Colic lymph node (tissue), 1 donor: ENCODE data around the genes TIFAB, KIF20A, GFRA3 and SIL1.

DNA sequence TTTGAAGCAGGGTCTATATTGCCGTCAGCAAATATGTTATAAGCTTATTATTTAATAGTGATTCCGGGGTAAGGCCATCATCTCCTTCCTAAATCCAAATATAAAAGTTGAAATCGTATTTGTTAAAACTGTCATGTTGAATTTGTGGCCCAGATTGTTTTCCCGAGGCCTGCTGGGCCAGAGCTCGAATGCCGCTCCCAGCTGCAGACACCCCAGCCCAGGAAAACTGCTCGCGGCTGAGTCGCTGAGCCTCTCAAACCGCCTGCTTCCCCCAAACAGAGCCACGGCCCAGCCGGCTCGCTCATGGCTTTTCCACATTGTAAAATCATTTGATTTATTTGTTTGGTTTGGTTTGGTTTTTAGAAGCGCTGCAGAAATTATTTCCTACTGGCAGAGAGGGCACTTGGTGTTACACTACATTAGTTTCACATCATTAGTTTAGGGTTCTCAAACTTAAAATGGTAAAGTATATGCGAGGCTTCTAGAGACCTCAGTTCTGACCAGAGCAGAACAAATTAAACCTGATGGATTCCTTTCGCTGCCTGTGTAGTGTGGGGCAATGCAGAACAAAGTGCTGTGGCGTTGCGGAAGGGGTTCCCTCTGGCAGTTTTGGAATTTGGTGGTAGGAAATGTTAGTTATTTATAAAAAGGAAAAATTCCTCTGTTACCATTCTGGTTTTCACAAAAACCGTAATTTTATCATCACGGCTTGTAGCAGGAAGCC, 156.5 kb upstream of the PITX1 start:
- PRO-cap = no peak

DNA sequence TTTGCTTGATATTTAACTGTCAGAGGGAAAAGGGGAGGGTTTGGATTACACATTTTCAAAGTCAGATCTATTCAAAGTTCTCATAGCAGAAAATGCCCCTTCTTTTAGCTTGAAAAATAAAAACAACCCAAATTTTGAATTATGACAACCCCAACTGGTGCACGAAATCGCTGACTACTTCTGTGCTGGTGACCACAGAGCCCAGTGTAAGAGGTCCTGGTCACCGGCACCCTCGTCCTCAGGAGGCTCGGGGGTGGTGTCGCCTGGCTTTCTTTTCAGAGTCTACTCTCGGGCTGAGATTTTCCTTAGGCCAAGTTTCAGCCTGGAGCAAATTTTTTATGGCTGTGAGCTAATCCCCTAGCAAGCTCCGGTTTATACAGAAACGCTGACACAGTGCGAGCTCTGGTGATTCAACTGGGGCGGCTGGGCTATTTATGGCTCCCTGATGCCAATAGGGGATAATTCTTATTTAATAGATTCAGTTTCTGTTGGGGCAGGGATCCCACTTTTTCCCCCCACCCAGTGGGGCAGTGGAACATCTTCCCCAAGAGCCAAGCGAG, 129.3 kb downstream of the MACROH2A1 start:
- PRO-cap = no peak

GRCh38 chr5:135387411-135387916, 11.6 kb downstream of the MACROH2A1 start:
- PRO-cap = no peak

- PRO-cap = no peak
These were observed at the start of gene TIFAB for GRCh38 chr5:135452076-135452469. Gene TIFAB, minus strand, starts transcription at chr5:135452351.

DNA sequence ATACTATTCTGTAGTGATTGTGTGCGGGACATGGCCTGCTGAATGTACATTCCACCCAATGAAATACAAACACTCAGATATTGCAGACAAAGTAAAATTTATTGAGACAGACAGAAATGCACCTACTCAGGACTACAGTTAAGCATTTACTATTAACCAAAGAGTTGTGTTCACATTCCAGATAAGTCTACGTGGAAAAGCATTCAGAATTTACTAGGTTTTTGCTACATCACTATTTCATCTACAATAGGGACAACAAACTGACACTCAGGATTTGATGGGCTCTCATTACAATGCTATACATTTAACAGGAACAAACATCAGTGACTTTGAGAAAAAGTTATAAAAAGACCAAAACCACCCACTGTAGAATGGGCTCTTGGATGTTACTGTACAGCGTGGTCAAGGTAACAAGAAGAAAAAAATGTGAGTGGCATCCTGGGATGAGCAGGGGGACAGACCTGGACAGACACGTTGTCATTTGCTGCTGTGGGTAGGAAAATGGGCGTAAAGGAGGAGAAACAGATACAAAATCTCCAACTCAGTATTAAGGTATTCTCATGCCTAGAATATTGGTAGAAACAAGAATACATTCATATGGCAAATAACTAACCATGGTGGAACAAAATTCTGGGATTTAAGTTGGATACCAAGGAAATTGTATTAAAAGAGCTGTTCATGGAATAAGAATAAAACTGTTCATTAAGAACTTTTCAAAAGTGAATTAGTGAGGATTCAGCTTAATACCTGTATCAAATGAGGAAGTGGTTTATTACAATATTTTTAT, 523.7 kb downstream of the SPOCK1 start:
- PRO-cap = no peak

DNA sequence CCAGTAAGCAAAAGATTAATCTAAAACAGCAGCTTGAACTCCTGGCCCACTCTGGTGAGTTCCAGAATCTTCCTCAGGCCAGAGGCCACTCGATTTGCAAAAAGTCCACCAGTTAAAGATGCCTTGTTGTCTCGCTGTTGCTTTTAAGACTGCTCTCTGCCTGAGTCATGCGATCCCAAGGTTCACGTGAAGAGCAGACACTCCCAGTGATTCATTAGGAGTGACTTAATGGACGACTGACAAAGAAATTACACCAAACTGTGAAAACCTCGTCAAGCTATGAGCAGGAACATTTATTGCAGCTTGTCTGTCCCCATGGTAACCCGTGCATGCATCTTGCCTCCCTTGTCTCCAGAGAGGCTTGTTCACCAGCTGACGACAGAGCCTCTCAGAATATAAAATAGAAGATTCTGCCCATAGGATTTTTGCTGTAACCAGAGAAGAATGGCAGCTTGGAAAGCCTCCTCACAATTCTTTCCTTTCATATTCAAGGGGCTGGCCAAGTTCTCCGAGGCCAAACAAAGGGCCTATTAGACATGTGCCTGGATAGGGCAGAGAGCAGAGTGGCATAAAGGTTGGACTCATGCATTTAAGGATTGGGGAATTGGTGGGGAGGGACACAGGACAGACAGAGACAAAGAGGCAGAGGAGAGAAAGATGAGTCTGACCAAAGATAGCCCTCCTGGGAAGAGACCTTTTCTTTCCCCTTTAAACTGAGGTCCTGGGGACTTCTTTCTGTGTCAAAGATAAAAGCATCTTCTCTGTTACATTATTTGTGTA, 352.6 kb downstream of the SPOCK1 start:
- PRO-cap = no peak

GRCh38 chr5:137391525-137392410, 107.4 kb downstream of the SPOCK1 start:
- PRO-cap = no peak

DNA sequence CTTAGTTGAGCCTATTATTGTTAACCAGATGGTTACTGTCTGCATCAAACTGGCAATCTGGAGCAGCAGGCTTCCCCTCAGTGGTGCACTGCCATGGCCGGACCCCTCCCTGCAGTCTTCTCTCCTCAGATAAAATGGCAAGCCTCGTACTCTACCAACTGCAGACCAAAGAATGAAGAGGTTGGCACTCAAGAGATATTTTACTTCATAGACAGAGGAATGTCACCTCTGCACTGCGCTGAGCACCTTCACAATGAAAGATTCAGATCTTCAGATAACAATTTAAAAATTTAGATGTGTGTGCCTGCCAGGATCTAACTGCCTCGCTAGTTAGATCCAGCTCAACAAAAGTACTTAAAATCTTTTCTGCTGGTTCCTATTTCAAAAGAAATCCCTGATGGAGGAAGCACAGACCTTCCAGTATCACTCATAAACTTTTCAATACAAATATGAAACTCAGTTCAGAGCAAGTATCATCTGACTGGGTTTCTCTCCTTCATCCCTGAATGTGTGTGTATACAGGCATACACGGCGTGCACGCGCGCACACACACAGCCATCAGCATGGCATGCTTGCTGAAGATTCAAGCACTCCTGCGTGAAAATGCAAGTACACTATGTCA, 1.2 kb downstream of the KLHL3 start:
- PRO-cap = no peak

DNA sequence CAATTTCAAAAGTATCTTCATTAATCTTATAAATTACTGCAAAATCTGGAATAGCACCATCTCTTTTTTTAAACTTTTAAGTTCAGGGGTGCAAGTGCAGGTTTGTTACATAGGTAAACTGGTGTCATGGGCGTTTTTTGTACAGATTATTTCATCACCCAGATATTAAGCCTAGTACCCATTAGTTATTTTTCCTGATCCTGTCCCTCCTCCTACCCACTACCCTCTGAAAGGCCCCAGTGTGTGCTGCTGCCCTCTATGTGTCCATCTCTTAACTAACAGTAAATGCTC, 46.4 kb upstream of the HNRNPA0 start:
- PRO-cap = no peak

DNA sequence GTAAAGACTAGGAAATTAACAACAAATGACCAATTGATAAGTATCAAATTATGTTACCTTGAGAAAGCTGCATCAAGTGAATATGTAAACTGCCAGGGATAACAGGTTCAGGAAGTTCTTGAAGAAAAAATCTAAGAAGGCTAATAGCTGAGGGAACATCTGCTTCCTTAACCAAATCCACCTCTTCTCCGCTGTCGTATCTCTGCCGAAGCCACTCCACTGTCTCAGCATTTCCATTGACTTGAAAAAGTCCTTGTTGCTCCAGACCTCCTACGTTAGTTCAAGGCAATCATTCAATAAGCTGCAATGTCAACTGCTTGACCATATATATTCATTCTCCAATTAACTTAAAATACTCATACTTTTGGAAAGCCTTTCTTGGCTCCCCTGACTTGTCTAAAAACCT, 14.6 kb downstream of the FAM13B start:
- PRO-cap = no peak

- PRO-cap = bidirectional peak, plus-strand start at chr5:138179169, minus-strand start at chr5:138178955
These were observed at the start of gene KIF20A for GRCh38 chr5:138178874-138179626. Gene KIF20A, plus strand, starts transcription at chr5:138179112.

GRCh38 chr5:138179627-138179909, 656 bp downstream of the KIF20A start:
- PRO-cap = no peak

DNA sequence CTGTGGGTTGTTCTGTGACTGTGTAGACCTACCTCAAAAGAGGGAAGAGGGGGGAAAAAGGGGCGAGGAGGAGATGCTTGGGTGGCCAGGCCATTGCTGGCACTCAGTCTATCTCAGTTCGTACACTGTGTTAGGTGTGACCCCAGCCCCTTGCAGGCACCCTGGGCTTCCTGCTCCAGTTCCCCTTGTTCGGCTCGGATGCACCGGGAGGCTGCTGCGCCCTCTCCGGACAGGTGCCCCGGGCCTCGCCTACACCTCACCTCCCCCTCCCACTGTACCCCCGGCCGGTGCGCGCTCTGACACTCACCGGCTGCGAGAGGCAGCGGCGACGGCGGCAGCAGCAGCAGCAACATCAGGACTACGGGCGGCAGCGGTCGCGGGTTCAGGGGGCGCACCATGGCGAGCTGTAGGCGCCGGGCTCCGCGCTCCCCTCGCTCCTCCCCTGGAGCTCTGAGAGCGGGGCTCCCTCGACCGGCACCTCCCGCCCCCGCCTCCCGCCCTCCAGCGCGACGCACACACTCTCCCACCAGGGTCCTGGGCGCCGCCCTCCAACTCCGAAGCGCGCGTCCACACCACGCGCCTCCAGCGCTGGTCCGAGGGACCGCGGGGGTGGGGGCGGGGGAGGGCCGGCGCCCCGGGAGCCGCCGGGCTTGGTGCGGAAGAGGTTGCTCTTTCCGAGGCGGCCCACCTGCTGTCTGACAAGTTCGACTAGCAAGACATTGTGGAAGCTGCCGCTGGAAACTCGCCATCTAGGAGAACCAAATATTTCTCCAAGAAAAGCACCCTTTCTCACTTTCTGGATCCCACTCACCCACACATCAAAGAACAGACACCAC, at the start of gene GFRA3:
Gene GFRA3 (minus strand): TSS at position 595 of the 836 bp plus-strand sequence.
- PRO-cap = no peak

DNA sequence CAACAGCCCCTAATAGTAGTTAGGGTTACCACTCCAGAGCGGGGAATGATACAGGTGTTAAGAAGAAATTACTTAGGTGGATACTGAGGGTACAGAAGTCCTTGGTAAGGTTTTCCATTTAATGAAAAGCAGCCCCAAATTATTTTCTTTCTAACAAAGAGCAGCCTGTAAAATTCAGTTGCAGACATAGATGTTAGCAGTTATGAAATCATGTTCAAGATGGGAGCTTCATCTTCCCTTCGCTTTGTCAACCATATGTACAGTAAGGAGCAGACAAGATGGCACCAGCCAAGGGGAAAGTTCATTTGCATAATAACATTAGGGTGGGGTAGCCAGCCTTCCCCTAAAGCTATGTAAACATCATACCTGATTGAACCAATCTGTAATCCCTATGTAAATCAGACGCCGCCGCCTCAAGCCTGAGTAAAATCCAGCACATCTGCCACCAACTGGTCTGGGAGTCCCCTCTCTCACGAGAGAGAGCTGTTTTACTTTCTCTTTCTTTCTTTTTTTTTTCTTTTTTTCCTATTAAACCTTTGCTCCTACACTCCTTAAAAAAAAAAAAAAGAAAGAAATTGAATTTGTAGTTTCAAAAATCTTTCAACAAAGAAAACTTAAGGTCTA, 30.9 kb upstream of the REEP2 start:
- PRO-cap = no peak

DNA sequence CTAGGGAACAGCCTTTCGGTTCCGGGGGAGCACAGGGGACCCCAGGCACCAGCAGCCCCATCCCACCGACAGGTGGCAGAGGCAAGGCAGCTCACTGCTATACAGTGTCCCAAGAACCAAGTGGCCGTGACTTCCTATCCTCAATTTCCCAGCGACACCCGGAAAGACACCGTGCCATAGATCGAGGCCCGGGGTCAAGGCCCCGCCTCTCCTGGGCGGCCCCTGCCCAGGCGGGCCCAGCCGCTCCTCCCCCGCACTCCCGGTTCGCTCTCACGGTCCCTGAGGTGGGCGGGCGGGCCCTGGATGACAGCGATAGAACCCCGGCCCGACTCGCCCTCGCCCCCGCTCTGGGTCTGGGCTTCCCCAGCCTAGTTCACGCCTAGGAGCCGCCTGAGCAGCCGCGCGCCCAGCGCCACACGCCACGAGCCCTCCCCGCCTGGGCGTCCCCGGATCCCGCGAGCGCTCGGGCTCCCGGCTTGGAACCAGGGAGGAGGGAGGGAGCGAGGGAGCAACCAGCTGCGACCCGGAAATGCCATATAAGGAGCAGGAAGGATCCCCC, 671 bp upstream of the EGR1 start:
- PRO-cap = bidirectional peak, plus-strand start at position 282 of the sequence, minus-strand start at position 150 of the sequence; bidirectional peak, plus-strand start at position 371 of the sequence, minus-strand start at position 355 of the sequence; bidirectional peak, plus-strand start outside the sequence, minus-strand start at position 438 of the sequence

GRCh38 chr5:138536573-138537591, 6.2 kb downstream of the ETF1 start:
- PRO-cap = no peak

DNA sequence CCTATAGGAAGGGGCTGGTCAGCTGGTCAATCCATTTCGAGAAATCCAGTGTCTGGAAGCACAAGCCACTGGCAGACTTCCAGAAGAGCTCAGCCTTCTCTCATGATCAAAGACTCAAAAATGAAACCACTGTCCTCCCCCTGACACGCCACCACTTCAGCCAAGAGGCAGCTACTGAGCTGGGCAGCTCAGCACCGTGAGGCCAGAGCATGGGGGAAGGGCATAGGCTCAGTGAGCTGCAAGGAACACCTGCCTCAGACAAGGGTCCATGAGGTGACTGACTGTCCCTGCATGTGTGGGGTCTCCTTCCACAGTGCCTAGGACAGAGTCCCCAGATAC, 100.0 kb upstream of the LRRTM2 start:
- PRO-cap = no peak

- PRO-cap = bidirectional peak, plus-strand start at chr5:139198531, minus-strand start at chr5:139198290
These were observed at the start of gene SIL1 for GRCh38 chr5:139197994-139198751. Gene SIL1, minus strand, starts transcription at chr5:139198368.

GRCh38 chr5:139246288-139246879, 47.2 kb upstream of the MATR3 start:
- PRO-cap = no peak

DNA sequence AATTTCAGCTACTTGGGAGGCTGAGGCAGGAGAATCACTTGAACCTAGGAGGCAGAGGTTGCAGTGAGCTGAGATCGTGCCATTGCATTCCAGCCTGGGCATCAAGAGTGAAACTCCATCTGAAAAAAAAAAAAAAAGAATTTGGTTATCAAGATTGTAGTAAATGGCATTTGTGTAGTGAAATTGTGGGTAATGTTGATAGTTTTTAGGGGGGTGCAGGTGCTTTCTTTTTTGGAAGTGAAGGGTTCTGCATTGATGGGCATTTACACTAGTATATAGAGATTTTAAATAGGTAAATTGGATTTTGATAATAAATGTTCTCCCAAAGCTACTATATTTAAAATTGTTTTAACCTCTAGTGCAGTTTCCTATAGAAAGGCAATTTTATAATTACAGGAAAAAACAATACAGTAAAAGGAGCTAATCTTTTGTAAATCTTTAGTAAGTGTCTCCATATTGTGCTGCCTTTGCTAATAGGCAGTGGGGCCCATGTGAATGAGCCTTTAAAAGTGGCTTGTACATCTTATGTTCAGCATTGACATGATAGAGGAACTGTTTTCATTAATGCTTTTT, 10.9 kb downstream of the MATR3 start:
- PRO-cap = no peak